Osteocyte (in vitro differentiated cells): ENCODE measurements around a stretch of chr15.

DNA sequence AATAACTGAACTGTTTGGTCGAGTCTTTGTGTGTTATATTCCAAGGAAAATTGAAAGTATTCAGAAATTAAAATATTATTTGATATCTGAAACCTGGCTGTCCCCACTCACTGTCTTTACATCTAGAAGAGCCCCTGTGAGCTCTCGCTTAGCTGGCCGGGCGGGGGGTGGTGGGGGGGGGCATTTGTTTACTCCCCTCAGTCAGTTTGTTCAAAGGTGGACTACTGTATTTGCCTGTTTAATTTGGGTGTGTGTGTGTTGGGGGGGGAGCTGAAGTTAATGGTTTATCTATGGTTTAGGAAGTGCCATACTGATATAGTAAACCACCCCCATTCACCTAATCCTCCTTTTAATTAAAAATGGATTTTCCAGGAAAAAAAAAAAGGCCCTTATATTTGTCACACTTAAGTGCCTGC lies 8.2 kb downstream of the NR2F2 start:
- PRO-cap: no peak

GRCh38 chr15:96365783-96366255 lies 35.3 kb downstream of the NR2F2 start:
- PRO-cap: no peak

GRCh38 chr15:96416156-96417504 lies 86.1 kb downstream of the NR2F2 start:
- PRO-cap: no peak

- PRO-cap: no peak
Measured at GRCh38 chr15:97235310-97235956, 725.1 kb upstream of the ARRDC4 start.

DNA sequence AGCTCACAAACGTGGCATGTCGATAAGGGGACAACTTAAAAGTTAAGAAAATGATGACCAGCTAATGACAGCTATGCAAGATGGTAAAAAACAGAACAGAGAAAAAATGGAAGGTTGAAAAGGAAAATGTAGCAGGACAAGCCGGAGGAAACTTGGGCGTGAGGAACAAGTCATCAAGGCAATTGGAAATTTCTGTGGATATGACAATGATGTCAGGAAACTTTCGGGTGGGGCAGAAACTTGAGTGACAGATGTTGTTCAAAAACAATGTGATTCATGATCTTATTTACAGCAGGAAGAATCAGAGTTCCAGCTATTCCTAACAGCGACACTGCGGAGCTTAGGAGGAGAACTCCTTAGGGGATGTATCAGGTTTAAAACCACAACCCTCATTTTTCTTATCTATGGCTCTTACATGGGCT lies 849 bp upstream of the ARRDC4 start:
- PRO-cap: no peak

DNA sequence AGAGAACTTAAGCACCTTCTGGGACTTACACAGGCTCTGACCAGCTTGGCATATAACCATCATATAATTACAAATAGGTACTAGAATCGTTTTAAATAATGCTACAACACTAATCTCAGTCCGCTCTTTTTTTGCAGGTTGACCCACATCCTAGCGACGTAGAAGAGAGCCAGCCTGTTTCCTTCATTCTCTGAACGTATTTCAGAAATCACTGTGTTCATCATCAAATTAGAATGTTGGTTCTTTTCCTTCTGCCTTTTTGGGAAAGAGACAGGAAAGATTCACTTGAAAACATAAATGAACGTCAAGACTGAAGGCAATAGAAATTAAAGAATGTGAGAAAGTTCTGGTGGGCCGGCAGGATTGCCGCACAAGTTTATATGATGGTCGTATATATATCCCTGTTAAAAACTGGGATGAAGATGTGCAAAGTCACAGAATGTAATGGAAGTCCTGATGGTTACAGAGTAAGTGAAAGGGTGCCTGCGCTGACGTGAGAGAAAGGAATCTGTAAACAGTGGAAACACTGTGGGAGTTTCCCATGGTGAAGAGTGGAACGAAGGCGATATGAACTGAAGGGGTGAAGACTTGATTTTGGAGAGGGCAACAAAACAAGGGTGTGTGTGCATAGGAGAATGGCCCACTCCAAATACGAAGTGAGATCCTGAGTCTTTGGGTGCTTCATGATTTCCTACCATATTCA lies 10.6 kb downstream of the ARRDC4 start:
- PRO-cap: no peak

DNA sequence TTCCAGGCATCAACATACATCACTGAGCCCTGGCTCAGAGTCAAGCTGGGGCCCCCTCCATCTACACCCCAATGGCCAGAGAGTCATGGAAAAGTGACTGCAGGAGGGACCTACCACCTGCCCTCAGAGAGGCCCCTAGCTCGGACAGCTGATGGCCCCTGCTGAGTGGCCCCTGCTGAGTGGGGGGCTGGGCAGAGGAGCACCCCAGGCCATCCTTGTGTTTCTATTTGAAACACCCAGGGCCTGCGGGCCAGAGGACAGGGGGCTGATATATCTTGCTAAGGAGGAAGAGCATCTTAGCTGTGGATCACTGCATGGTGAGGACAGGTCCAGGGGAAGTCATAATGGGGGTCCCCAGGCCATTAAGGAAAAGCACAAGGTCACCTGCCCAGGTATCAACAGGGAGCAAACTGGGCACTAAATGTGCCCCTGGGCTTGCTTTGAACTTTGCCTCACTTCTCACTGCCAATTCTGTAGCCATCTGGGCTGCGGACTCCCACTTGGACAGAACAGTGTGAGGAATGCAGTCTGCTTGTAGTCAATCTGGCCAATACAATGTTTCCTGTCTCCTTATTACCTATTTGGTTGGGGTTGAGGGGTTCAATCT lies 21.1 kb downstream of the ARRDC4 start:
- PRO-cap: no peak

DNA sequence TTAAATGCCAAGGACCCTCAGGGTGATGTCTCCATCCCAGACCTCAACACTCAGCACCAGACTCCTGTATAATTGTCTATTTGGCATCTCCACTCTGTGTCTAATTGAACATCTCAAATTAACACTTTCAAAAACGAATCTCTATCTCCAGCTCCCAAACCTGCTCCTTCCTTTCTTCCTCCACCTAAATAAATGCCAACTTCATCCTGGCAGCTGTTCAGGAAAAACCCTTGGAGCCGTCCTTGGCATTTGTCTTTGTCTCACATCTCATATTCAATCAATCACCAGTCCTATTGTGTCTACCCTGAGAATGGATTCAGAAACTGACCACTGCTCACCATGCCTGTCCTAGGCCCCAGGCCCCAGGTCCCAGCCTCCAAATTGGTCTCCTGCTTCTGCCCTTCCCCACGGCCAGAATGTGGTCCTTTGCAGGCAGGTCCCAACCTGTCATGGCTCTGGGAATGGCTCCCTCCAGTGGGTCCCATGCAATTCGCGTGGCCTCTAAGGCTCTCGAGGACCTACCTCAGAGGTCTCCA lies 56.4 kb downstream of the ARRDC4 start:
- PRO-cap: no peak

DNA sequence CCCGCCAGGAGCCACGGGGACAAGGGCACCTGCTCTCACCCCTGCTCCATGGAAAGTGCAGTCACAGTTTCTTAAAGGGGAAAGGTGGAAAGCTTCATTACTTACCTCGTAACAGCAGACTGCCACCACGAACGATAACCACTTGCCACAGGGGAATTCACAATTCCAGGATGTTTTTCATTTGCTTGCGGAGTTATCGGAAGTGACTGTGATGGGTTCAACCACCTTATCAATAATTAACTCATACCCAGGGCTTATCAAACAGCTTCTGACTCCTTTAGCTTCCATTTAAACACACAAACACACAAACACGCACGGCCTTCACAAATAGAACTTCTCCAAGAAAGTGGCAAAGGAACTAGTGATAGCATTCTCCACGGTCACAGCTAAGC lies 134.2 kb upstream of the IGF1R start:
- PRO-cap: no peak

DNA sequence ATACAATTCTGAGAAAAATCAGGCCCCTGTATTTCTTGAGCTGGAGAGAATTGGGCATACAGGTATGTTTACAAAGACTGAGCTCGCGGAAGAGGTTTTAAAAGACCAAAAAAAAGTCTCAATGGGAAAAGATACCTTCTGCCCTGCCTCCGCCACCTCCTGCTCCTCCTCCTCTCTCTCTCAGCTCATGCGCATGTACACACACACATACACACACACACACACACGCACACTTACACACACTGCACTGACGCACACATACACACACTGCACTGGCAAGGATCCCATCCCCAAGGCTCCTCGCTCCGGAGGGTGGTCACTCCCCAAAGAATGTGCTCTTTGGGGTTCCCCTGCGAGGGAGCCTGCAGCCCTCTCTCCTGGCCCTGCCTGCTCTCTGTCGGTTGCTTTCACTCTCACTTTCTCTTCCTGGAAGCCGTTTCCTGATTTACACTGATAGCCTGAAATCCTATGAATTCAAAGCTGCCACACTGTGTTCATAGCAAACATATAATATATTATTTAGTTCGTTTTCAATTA lies 48.0 kb upstream of the IGF1R start:
- PRO-cap: unidirectional peak, minus-strand start at position 415 of the sequence

DNA sequence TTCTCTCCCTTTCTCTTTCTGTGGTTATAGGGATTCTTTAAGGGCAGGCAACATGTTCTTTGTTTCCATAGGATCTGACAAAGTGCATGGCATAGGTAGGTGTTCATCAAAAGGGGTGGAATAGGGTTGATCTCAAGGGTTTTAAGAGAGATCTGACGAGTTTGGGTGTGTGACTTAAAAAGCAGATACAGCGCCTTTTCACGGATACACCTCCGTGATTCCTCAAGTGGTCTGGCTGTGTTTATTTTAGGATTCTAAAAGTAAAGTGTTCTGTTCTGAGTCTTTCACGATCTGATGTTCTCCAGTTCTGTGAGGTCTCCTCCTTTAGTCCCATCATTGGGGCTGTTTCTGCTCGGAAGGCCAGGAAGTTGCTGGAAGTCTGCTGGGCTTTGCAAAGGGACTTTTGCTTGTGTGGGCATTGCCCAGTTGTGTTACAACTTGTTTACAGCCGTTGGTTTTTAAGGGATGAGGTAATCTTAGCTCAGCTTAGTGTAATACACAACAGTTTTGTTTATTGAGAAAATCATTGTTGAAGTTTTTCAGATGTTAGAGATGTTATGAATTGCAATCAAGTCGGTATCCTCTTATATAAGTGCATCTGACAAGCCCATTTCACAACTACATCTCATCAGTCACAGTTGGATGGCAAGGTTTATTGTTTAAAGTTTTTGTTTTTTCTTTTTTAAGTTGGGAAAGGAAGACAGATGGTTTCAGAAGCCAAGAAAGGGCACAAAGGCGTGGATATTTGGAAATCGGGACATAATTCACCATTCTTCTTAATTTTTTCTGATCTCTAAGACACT lies 34.9 kb downstream of the IGF1R start:
- PRO-cap: no peak

GRCh38 chr15:98729518-98730188 lies 81.3 kb downstream of the IGF1R start:
- PRO-cap: no peak

DNA sequence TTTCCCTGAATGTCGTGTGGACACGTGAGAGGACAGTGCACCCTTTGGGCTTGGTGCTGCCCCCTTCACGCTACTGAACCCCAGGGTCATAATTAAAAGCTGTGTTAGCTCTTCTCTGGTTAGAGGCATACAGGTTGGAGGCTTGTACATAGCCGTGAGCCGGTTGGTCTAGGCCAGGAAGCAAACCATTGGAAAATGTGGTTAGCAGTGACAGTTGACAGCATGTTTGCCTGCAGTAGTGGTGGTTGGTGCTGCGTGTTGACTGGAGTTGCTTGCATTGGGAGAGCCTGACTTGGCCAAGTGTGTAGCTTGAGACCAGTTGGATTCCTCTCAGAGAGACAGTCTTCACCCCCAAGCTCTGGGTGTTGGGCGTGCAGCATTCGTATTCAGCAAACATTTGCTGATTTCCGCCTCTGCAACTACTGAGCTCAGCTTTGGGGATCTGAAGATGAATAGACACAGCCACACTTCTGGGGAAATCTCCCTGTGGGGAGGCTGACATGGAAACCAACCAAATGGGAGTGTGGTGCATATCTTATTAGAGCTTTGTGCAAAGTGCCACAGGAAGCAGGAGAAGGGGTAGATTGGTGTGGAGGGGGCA lies 83.4 kb downstream of the IGF1R start:
- PRO-cap: no peak

DNA sequence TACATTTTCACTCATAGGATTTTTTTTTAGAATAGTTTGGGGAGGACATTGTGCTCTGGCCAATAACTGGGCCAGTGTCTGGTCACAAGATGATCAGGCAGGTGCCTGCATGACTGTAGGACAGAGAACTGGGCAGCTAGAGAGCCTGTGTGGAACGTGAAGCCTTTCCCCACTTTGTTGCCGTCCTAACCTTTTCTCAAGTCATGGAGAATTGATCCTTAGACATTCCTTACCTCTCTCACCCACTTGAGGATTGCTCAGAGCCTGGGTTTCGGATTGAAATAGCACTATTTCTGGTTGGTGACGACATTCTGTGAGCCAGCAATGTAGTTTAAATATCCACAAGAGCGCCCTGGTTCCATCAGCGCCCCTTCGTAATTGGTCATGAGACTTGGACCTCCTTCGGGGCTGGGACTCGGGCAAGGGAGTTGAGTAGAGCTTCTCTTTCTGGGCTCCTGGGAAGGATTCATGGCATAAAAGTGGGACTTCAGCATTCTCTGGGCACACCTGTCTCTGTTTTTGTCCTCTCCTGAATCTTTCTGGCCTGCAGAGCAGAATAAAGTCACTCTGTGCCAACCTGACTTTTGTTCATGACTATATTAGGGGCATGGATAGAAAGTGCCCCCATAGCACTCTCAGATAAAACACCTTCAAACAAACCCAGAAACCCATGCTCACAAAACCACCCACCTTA lies 138.5 kb downstream of the IGF1R start:
- PRO-cap: no peak

GRCh38 chr15:98843489-98844285 lies 163.9 kb downstream of the PGPEP1L start:
- PRO-cap: no peak

DNA sequence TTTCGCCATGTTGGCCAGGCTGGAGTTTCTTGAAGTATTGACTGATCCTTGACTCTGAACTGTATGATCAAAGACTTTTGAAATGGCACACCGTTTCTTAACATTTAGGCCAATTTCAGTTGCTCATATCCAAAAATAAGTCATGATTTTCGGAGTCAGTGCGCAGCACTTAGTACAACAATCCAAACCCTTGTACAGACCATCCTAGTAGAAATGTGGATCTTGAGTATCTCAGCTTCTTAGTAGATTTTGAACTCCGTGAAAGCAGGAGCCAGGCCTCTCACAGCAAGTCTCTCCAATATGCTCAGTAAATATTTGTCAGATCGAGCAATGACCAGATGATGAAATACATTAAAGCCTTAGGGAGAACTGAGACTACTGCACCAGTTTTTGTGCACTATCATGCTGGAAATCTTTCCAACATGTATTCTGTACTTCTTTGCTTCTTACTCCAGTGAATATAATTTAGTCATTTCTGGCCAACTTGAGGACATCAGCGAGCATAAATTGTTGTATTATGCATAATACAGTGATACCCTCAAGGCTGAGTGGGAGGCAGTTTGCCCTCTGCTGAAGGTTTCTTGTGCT lies 147.4 kb downstream of the PGPEP1L start:
- PRO-cap: no peak

DNA sequence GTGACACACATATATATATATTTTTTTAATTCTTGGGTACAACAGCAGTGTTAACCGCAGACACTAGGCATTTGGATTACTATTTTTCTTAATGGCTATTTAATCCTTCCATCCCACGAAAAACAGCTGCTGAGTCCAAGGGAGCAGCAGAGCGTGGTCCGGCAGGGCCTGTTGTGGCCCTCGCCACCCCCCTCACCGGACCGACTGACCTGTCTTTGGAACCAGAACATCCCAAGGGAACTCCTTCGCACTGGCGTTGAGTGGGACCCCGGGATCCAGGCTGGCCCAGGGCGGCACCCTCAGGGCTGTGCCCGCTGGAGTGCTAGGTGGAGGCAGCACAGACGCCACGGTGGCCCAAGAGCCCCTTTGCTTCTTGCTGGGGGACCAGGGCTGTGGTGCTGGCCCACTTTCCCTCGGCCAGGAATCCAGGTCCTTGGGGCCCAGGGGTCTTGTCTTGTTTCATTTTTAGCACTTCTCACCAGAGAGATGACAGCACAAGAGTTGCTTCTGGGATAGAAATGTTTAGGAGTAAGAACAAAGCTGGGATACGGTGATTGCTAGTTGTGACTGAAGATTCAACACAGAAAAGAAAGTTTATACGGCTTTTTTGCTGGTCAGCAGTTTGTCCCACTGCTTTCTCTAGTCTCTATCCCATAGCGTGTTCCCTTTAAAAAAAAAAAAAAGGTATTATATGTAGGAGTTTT lies 48.3 kb downstream of the PGPEP1L start:
- PRO-cap: no peak

- PRO-cap: no peak
Measured at GRCh38 chr15:99108676-99108902, 3.7 kb downstream of the SYNM start.

GRCh38 chr15:99109331-99110509 lies 4.8 kb downstream of the SYNM start:
- PRO-cap: no peak

DNA sequence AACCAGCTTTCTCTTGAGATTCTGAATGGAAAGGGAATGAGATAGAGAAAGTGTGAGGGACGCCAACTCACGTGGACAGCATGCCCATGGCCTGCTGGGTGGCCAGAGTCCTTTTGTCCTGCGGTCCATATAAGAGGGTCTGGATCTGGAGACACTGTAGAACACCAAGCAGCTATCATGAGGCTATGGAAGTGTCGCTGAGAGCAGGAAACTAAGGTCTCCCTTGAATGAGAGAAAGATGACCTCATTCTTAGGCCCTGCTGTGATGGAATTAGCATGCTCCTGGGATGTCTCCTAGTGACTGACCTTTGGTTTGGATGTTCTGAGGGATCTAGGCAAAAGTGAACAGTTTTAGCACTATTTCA lies 34.3 kb downstream of the SYNM start:
- PRO-cap: no peak